ENCODE results near the gene ENOX1.

- PRO-cap, 3 experiments: no peak in any of the 3 experiments
- RAMPAGE, long total RNA, 2 experiments: no peak in any of the 2 experiments
- RRBS: no CpG with 5 or more reads among the region's 5 CpGs
These were observed 34.1 kb upstream of the FAM216B start for GRCh38 chr13:42747080-42747951.

- PRO-cap, 3 experiments: peak in 1 of 3 experiments; most common plus-strand start chr13:42790961 (in 1)
- RAMPAGE, long total RNA, 2 experiments: no peak in any of the 2 experiments
- RRBS: no CpG with 5 or more reads among the region's 3 CpGs
These were observed 9.4 kb downstream of the FAM216B start for GRCh38 chr13:42790802-42791240.

DNA sequence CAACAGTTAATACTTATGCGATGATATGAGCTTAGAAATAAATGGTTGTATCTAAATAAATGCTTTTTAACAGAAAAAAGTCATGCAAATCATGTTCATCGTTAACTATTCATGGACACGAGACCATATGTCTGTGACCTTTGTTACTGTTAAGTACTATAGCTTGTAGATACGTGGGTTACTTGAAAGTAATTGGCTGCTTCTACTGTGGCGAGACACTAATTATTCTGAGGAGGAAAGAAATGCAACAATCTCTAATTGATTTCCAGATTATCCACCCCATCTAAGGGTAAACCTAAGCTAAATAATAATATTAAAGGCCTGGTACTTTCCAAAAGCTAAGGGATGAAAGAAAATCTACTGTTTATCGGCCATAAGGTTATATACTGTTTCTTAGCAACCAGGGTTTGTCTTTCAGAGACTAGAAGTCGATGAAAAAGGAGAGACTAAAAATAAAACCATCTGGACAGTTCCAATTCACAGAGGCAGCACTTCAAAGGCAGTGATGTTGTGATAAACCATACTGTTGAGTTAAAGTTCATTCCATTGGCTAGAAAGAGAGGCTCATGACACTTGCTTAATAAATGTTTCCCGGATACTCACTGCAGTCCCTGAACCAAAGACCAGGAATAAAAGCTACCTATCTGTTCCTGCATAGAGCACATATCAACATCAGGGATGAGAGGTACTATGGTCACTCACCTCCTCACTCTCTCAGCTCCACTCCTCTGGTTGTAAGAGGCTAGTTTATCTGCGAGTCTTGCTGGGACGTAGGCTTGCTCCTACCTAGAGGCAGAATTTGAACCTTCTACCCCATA, 1.4 kb downstream of the EPSTI1 start:
- PRO-cap, 3 experiments: no peak in any of the 3 experiments
- RAMPAGE, long total RNA, 2 experiments: no peak in any of the 2 experiments
- RRBS: no CpG with 5 or more reads among the region's 10 CpGs

- PRO-cap, 3 experiments: no peak in any of the 3 experiments
- RAMPAGE, long total RNA, 2 experiments: no peak in any of the 2 experiments
- RRBS: no CpG with 5 or more reads among the region's 1 CpG
These were observed 34.8 kb downstream of the DNAJC15 start for GRCh38 chr13:43058056-43058723.

GRCh38 chr13:43307637-43308369, 284.4 kb downstream of the DNAJC15 start:
- PRO-cap, 3 experiments: peak in 1 of 3 experiments; most common plus-strand start chr13:43308082 (in 1); most common minus-strand start chr13:43307904 (in 1)
- RAMPAGE, long total RNA, 2 experiments: start-site peak on the minus strand in 1 of 2 experiments, at chr13:43308054-43308318 at its widest, 8 reads per replicate
- RRBS: no CpG with 5 or more reads among the region's 11 CpGs

DNA sequence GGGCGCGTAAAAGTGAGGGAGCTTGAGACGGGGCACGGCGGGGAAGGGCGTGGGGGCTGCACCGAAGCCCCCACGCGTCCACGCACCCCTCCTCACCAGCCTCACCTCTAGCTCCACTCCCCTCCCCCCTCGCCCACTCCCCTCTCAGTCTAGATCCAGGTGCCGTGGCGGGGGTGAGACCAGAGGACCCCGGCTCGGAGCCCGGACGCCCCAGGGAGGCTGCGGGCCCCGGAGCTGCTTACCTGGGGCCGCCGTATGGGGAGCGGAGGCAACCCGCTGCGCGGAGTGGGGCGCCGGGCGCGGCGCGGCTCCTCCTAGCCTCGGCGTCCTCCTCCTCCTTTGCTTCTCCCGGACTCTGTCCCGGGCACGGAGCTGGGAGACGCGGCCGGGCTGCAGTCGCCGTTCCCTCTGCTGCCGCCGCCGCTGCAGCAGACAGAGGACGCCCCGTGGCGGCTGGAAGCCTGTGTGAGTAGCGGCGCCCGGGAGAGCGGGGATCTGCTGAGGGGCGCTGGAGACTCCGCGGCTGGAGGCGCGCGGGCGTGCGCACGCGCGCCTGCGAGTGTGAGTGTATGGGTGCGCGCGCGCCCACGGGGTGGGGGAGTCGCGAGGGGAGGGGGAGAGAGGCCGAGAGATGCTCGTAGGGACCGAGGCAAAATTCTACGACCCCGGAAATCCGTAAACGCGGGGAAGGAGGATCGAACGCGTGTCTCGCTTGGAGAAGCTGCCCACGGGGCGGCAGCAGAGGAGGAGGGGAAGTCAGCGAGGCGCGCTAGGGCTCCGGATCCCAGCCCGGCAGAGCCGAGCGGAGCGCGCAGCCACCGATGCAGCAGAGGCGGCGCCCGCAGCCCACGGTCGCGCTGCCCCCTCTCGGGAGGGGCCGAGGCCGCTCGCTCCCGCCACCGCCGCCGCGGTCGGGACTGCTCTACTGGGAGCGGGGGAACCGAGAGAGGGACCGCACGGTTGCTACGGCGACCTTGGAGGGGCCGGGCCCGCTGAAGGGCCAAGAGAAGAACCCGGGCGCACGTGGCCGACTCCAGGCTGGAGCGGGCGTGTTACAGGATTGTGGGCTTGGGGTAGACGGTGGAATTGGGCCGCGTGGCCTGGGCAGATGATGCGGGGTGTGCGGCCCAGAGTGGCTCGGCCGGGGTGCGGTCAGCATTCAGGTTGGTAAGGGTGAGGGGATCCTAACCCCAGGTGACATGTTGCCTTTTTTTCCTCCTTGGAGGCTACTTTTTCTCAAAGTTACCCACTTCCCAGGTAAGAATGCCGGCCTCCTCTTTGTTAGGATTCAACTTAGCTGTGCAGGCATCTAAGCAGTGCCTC, at the start of gene ENOX1:
TSS of gene ENOX1 (minus strand) at position 563 of the 1,323 bp plus-strand sequence.
- PRO-cap, 3 experiments: peak in 3 of 3 experiments; most common plus-strand start position 678 of the sequence (in 3); most common minus-strand start position 497 of the sequence (in 3)
- RAMPAGE, long total RNA, 2 experiments: start-site peak on the minus strand in 1 of 2 experiments, centred at positions 459 to 539 of the sequence, 26 to 59 reads per replicate
- RRBS: 2% methylated on average over 38 of the region's 133 CpGs

GRCh38 chr13:43878936-43879313, 615 bp downstream of the CCDC122 start:
- PRO-cap, 3 experiments: peak in 3 of 3 experiments; most common plus-strand start chr13:43879155 (in 3); most common minus-strand start chr13:43879091 (in 1)
- RAMPAGE, long total RNA, 2 experiments: no peak in any of the 2 experiments
- RRBS: 2% methylated on average over 19 of the region's 30 CpGs

DNA sequence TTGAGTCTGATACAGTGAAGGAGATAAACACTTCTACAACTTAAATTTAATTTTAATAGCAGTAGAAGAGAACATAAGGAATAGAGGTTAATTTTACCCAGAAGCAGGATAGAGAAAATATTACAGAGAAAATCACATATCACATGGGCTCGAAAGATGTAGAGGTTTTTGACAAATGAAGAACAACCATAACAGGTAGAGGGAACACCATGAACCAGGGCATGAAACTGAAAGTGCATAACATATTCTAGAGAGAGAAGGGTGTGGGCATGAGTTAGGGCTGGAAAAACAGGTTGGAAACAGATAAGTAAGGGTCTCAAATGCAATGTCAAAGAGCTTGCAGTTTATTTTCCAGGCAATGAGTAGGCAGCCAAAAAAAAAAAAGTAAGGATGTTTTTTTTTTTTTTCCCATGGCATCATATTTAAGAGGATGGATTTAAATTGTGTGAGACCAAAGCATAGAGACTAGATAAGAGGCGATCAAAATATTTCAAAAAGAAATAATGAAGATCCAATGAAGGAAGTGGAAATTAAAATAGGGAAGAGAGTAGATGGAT, 12.2 kb downstream of the LACC1 start:
- PRO-cap, 3 experiments: no peak in any of the 3 experiments
- RAMPAGE, long total RNA, 2 experiments: no peak in any of the 2 experiments
- RRBS: no CpG with 5 or more reads among the region's 2 CpGs

GRCh38 chr13:44108206-44109125, 52.6 kb downstream of the SMIM2 start:
- PRO-cap, 3 experiments: no peak in any of the 3 experiments
- RAMPAGE, long total RNA, 2 experiments: no peak in any of the 2 experiments
- RRBS: no CpG with 5 or more reads among the region's 5 CpGs

DNA sequence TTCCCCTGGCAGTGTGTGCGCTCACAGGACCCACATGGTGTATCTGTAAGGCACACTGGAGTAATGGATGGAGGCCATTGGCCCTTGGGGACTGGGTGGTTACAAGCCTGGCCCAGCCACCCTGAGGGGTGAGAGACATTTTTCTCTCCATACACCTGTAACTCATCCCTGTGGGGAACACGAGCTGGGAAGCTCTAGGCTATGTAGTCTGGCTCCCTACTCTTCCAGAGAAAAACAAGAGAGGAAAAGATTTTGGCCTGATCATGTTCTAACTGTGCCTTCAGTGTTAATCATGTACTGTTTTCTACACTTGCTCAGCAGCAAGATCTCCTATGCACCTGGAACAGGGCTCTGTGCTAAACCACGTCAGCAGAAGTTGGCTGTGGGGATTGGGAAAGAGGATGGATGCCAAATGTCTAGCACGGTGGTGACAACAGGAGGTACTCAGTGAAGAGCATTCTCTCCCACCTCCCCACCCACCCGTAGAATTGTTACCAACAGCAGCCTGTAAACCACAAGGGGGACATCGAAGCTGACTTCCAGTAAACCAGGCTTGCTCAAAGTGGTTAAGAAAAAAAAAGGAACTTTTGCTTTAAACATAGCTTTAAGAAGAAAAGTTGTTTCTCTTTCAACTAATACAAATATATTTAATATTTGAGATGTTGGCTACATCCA, 44.2 kb downstream of the SMIM2 start:
- PRO-cap, 3 experiments: no peak in any of the 3 experiments
- RAMPAGE, long total RNA, 2 experiments: no peak in any of the 2 experiments
- RRBS: no CpG with 5 or more reads among the region's 6 CpGs

GRCh38 chr13:44132543-44133270, 28.4 kb downstream of the SMIM2 start:
- PRO-cap, 3 experiments: no peak in any of the 3 experiments
- RAMPAGE, long total RNA, 2 experiments: no peak in any of the 2 experiments
- RRBS: no CpG with 5 or more reads among the region's 7 CpGs

GRCh38 chr13:44237077-44238079, 76.3 kb upstream of the SMIM2 start:
- PRO-cap, 3 experiments: peak in 3 of 3 experiments; most common plus-strand start chr13:44237515 (in 1); most common minus-strand start chr13:44237494 (in 2)
- RAMPAGE, long total RNA, 2 experiments: no peak in any of the 2 experiments
- RRBS: no CpG with 5 or more reads among the region's 11 CpGs

GRCh38 chr13:44258739-44259535, 97.9 kb upstream of the SMIM2 start:
- PRO-cap, 3 experiments: no peak in any of the 3 experiments
- RAMPAGE, long total RNA, 2 experiments: no peak in any of the 2 experiments
- RRBS: no CpG with 5 or more reads among the region's 9 CpGs

DNA sequence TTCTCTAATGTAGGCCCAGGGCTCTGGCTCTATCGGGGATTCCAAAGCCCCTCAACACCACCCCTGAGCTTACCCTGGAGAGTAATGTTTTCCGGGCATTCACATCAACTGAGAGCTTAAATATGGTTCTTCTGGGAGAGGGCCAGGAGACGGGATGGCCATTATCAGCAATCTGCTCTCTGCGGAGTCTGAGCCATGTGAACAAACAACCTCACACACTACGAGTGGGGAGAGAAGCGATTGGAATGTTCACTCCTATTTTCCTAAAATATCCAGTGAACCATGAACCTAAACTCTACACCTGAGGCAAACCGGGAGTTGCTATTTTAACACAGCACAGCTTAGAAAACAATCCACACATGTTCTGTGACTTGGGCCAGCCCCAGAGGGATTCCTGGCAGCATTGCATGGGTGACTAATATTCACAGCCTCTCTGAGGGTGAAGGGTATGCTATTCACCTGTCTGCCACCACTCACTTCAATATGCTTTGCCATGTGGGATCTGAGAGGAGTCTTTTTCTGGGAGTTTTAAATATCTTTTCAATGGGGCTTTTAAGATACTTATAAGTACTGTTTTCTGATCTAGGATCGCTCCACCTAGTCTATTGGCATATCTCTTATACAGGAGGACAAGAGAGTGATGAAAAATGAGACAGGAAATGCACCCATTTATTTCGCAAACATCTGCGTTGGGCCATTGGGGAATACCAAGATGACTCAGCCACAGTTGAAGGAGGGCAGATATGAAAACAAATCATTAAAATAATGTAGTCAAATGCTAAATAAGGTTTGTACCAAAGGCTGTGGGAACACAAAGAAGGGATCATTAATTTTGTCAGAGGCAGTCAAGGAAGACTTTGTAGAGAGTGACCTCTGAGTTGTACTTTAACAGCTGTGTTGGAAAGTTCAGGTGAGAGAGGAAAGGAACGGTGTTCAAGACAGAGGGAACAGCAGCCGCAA, 72.5 kb upstream of the SERP2 start:
- PRO-cap, 3 experiments: no peak in any of the 3 experiments
- RAMPAGE, long total RNA, 2 experiments: no peak in any of the 2 experiments
- RRBS: no CpG with 5 or more reads among the region's 12 CpGs

DNA sequence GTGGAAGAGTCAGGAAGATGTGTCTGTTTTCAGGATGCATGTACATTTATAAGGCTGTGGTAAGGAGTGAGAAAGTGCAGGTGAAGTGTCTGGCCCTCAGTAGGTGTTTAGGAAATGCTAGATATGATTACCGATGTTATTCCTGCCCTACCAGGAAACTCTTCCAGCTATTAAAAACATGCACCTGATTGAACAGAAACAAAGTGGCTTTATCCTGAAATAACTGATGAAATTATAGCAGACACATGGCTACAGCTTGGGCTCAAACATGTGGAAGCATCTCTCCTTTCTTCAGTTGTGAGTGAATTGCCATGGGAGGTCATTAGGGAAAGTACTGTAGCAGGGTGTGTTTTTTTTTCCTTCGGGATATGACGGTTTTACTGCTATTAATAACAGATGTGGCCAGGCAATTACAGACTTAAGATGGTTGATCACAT, 5.8 kb upstream of the SERP2 start:
- PRO-cap, 3 experiments: no peak in any of the 3 experiments
- RAMPAGE, long total RNA, 2 experiments: no peak in any of the 2 experiments
- RRBS: no CpG with 5 or more reads among the region's 3 CpGs

- PRO-cap, 3 experiments: no peak in any of the 3 experiments
- RAMPAGE, long total RNA, 2 experiments: no peak in any of the 2 experiments
- RRBS: no CpG with 5 or more reads among the region's 2 CpGs
These were observed 6.3 kb downstream of the SERP2 start for GRCh38 chr13:44379916-44380377.

DNA sequence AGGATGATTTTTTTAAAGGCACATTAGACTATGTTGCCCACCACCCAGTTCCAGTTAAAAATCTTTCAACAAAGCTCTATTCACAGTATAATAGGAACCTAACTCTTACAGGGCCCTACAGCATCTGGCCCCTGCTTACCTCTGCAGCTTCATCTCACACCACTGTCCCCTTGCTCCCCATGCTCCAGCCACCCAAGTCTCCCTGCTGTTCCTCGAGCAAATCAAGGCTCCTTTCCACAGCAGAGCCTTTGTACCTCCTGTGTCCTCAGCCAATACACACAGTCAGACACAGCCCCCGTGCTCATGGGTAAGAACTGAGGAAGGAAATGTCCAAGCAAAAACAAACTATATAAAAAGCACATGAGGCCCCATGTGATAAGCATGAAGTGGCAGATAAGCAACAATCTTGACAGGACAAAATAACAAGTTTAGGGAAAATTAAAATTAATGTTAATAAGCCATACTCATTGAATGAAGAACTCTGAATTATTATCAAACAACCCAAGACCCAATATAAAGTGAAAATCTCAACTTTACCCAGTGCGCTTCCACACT, 67.5 kb downstream of the TSC22D1 start:
- PRO-cap, 3 experiments: no peak in any of the 3 experiments
- RAMPAGE, long total RNA, 2 experiments: no peak in any of the 2 experiments
- RRBS: no CpG with 5 or more reads among the region's 3 CpGs

DNA sequence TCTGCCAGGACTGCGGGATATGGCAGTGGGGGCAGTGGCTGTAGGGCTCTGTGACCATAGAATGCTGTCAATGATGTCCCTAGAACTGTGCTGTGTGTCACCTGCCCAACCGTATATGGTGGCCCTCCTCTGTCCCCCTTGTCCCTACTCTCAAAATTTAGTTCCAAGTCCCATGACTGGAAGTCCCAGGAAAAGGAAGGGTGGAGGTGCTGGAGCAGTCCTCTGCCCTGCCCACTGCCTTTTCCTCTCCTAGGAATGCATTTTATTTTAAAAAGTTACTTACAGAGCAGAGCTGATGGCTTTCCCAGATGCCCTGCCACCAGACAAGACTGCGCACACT, 116.9 kb upstream of the TSC22D1 start:
- PRO-cap, 3 experiments: no peak in any of the 3 experiments
- RAMPAGE, long total RNA, 2 experiments: no peak in any of the 2 experiments
- RRBS: no CpG with 5 or more reads among the region's 3 CpGs

GRCh38 chr13:44763929-44764667, 188.0 kb upstream of the TSC22D1 start:
- PRO-cap, 3 experiments: no peak in any of the 3 experiments
- RAMPAGE, long total RNA, 2 experiments: no peak in any of the 2 experiments
- RRBS: no CpG with 5 or more reads among the region's 13 CpGs

DNA sequence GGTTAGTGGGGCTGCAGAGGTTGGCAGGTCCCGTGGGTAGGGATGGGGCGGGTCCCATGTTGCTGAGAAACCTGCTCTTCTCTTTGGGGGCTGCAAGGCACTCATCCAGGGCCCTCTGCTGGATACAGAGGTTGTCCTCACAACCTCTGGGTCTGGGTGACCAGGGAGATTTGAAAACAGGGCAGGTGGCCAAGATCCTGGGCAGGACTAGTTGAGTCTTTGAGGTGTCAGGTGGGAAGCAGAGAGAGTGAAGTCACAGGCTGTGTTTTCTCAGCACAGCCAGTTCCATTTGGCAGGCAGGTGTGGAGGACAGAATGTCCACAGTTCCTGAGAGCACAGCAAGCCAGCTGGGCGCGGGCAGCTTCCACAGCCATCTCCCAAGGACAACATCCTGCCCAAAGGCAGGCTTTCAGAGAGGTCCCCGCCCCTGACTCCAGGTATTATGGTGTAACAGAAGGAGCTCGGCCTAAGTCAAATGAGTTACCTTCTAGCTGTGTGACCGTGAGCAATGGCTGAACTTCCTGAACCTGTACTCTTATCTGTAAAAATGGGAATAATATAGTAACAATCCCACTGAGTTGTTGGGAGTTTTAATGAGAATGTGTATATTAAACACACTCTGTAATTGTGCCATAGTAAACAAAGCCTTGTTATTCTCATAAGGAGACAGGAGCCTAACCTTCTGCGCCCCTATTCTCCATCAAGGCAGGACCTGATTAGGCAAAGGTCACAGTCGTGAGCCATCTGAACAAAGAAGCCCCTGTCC, 118.7 kb downstream of the NUFIP1 start:
- PRO-cap, 3 experiments: peak in 1 of 3 experiments; most common plus-strand start position 494 of the sequence (in 1); most common minus-strand start position 385 of the sequence (in 1)
- RAMPAGE, long total RNA, 2 experiments: start-site peak on the minus strand in 2 of 2 experiments, centred at positions 388 to 391 of the sequence, 12 to 21 reads per replicate
- RRBS: no CpG with 5 or more reads among the region's 9 CpGs

Data from testis (tissue), 5 donors.